ENCODE data around the genes DLG2, TMEM126A and HIKESHI.

DNA sequence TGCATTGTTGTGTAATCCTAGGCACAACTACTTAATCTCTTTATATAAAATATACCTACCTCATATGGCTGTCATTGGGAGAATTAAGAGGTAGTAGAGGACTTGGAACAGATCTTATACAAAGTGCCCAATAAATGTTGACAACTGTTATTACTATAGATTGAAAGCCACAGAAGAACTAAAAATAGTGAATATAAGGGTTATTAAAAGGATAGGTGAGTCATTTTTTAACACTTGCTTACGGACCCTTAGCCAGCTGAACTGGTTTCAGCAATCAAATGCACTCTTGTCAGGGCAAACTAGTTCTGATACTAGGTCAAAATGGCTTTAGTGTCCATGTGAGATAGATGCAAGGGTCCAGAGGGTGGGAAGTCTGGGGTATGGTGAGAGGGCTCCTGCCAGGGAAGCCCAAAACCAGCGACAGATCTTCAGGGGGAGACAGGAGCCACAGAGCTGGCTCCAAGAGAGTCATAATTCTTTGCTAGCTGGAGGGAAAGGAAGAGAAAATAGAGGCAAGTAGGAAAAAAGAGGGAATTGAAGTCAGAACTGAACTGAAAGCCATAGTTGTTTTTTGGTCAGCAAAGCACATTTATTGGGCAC lies 29.2 kb downstream of the CCDC90B start:
- RRBS, result no CpG with 5 or more reads among the region's 2 CpGs

GRCh38 chr11:83284865-83285150 lies 1.4 kb downstream of the CCDC90B start:
- RRBS, result no CpG with 5 or more reads among the region's 3 CpGs

DNA sequence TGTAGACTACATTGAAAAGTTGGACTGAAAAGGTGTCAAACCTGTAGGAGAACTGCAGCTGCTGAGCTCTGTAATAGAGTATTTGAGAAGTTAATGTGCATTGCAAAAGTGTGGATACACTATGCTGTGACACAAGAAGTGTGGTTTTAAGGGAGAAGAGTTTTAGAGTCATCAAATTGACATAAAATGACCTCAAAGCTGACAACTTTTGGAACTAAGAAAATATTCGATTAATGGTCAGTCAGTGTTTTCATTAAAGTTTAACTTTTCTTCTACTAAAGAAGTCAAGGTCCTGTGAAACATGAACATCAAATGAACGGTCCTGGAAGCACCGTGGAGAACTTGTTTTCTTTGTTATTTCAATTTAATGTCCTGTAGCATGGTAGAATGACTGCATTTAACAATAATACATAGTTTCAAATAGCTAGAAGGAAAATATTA lies 624.0 kb upstream of the CCDC90B start:
- RRBS, result no CpG with 5 or more reads among the region's 3 CpGs

GRCh38 chr11:84316886-84317767 lies 1031.0 kb upstream of the CCDC90B start:
- RRBS, result no CpG with 5 or more reads among the region's 15 CpGs

DNA sequence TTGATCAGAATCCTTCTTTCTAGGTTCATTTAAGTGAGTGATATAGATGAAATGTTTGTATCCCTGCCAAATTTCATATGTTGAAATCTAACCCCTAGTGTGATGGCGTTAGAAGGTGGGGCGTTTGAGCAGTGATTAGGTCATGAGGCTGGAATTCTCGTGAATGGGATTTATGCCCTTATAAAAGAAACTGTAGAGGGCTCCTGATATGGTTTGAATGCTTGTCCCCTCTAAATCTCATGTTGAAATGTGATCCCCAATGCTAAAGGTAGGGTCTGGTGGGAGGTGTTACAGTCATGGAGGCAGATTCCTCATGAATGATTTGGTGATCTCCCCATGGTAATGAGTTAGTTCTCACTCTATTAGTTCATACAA lies 968.9 kb downstream of the DLG2 start:
- RRBS, result no CpG with 5 or more reads among the region's 3 CpGs

DNA sequence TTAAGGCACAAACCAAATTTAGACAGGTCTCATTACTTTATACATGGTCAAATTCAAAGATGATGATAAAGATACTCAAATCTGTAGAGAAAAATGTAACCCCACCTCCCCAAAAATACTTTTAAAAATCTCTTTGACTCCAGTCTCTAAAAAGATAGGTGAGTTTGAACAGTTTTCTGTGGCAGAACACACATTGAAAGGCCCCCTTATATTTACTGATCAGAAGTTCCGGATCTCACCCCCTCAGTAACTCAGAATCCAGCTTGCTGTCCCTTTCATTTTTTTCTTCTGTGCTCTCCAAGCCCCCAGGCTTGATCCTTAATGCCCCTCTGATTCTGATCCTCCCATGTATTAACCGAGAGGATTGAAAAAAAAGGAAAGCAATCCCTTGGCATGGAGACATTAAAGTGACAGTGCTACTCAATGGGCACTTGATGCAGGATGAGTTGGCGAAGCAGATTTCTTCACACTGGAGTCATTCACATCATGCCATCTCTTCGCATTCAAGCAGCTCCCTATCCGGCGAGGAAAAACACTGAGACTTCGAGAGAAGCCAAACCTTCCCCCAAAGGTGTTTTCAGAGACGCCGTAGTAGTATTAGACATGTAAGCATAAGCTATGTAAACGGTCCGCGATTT lies at the start of gene DLG2:
Gene DLG2 (minus strand): TSS at position 366 of the 638 bp plus-strand sequence.
- RRBS, result no CpG with 5 or more reads among the region's 12 CpGs

- RRBS, result 1% methylated on average over 16 of the region's 38 CpGs
These were observed at the start of gene TMEM126A for GRCh38 chr11:85647702-85648704. Gene TMEM126A (plus strand): TSS chr11:85647967.

DNA sequence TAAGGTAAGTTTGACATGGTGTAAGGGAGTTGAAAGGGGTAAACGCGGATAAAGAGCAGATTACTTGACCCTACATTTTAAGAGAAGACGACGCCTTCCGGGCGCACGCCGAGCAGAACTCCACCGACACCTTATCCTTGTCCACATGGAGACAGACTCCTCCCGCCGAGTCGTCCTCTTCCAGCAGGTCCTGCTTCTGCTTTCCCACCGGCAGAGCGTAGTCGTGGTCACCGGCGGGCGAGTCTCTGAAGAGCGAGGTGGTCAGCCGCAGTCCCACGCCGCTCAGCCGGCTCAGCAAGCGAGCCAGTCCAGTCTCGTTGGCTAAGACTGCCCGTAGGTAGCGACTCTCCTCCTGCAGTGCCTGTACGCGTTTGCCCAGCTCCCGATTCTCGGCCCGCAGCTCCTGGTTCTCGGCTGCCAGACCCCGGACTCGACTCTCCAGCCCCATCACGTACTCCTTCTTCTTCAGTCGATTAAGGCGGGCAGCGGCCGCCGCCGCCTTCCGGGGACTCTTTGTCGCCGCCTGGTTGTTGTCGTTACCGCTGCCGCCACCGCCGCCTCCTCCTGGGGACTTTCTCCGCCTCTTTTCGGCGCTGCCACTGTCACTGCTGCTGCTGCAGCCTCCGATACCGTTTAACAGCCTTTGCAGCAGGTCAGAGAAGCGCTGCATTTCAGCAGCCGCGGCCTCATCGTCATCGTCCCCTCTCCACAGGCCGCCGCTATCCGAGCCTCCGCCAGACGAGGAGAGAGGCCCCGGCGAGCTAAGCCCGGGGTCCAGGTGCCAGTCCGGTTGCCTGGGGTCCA lies 986 bp downstream of the CREBZF start:
- RRBS, result 1% methylated on average over 27 of the region's 69 CpGs

GRCh38 chr11:85748705-85749243 lies 62.2 kb downstream of the SYTL2 start:
- RRBS, result no CpG with 5 or more reads among the region's 3 CpGs

DNA sequence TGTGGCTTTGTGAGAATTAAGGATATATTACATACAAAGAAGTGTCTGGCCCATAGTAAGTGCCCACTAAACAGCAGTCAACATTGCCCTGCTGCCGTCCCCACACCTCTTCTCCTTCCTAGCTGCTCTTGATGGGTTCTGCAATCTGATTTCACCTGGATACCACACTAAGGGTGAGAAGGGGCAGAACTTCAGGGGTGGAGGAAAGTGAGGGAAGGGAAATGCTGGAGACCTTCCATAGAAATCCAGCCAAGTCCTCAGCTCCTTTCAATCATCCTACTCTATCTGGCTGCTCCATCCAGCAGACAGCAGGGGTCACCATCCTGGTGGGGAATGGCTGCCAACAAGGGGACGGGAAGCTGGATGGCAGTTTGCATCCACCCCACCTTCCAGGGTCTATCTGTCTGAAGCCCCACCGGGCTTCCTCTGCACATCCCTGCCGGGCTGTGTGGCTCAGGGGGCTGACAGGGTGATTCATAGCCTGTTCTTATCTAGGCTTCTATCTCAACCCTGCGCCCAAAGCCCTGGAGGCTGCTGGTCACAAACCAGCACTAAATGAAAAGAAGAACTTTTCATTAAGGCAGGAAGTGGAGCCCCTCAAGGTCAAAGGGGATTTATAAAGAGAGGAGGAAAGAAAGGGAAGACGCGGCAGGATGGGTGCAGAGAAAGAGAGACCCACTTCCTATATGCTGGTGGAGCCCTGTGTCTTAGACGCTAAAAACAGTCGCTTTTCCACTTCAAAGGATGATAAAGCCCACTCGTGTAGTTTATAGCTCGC lies 1.1 kb downstream of the SYTL2 start:
- RRBS, result no CpG with 5 or more reads among the region's 11 CpGs

DNA sequence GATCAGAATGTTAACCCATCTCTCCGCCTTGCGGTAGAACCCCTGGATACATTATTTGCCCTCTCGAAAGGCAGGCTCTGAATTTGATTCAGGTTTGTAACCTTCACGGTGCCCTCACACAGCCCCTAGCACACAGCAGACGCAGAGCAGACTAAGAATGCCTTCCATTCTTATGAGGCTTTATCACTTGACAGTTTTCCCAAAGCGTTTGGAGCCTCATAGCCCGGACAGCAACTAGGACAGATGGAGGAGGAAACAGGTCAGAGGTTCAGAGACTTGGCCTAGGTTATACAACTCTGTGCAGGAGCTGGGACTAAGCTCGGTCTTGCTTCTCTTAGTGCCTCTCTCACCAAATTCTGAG lies 290 bp downstream of the CCDC83 start:
- RRBS, result no CpG with 5 or more reads among the region's 8 CpGs

- RRBS, result no CpG with 5 or more reads among the region's 4 CpGs
These were observed 102.6 kb downstream of the CCDC83 start for GRCh38 chr11:85957463-85958579.

DNA sequence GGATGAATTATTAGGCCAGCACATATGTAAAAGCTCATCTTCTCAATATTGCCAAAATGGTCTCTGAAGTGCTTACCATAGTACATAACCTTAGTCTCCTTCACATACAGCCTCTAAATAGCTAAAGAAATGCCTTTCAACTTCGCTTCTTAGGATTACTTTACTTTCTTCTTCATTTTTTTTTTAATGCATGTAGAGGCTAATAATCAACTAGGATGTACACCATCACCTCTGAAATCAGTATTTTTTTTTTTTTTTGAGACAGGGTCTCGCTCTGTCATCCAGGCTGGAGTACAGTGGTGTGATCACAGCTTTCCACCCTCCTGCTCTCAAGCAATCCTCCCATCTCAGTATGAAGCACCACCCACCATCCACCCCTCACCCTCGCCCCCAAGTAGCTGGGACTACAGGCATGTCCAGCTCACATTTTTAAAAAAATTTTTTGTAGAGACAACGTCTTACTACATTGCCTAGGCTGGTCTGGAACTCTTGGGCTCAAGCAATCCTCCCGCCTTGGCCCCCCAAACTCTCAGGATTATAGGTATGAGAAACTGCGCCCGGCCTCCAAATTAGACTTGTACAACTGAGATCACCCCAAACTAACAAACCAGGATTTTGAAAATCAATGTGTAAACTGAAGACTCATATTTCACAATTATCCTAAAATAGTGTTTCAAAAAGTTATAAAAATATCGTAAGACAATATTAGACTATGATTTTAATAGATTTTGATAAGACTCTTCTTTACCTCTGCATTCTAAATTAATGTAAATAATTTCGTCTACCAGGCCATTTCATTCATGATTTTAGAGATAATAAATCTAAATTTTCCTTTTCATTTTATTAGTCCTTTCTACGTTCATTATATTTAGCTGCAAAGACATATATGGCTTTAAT lies 41.4 kb downstream of the PICALM start:
- RRBS, result no CpG with 5 or more reads among the region's 10 CpGs

GRCh38 chr11:86051583-86052670 lies 17.0 kb downstream of the PICALM start:
- RRBS, result no CpG with 5 or more reads among the region's 8 CpGs

DNA sequence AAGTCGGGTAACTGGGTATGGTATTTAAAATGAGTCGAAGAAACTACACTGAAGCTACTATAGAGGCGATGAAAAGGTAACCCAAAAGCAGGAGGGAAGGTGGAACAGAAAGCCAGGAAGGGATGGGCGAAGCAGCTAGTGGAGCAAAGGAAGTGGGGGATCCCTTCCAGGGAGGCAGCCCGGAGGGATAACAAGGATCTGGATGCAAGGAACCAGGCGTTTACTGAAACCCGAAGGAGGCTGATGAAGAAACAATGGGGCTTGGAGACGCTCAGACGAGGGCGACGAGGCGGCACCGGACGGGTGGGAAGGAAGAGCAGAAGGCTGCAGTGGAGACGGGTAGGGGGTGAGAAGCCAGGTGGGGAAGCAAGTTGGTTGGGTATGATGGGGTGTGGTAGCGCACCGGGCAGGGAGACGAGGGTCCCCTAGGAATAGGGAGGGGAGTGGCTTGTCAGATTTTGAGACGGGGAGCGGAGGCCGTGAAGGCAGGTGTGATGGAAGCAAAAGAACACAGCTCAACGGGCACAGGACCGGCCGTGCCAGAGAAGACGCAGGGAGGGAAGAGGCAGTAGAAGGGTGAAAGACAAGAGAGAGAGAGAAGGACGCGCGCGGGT lies 784 bp downstream of the PICALM start:
- RRBS, result 2% methylated on average over 12 of the region's 29 CpGs

- RRBS, result no CpG with 5 or more reads among the region's 3 CpGs
These were observed 82.4 kb upstream of the PICALM start for GRCh38 chr11:86151093-86151843.

DNA sequence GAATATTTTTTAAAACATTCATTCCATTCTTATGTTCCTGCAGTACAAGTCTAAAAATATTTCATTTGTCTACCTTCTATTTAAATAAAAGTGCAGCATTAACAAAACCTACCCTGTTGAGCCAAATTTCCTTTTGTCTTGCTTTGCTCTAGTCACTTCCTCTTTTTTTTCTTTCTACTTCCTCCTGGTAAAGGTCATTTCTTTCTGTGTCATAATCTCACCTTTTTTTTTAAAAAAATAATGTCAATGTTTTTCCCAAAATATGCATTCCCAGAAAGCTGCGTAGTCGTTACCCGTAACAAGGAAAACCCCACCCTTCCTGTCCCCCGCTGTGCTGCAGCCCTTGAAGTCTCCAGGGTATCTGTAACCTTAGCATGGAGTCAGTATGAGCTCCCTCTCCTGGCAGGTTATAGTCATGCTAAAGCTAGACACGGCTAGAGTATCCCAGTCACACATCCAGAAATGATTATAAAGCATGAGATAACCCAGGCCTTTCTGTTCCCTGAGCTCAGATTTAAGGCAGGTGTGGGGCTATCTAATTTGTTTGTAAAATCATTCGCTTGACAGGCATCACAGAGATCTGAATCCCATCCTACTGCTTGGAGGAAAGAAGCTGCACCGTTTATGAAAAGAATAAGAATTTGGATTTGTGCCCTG lies 51.1 kb upstream of the EED start:
- RRBS, result no CpG with 5 or more reads among the region's 7 CpGs

DNA sequence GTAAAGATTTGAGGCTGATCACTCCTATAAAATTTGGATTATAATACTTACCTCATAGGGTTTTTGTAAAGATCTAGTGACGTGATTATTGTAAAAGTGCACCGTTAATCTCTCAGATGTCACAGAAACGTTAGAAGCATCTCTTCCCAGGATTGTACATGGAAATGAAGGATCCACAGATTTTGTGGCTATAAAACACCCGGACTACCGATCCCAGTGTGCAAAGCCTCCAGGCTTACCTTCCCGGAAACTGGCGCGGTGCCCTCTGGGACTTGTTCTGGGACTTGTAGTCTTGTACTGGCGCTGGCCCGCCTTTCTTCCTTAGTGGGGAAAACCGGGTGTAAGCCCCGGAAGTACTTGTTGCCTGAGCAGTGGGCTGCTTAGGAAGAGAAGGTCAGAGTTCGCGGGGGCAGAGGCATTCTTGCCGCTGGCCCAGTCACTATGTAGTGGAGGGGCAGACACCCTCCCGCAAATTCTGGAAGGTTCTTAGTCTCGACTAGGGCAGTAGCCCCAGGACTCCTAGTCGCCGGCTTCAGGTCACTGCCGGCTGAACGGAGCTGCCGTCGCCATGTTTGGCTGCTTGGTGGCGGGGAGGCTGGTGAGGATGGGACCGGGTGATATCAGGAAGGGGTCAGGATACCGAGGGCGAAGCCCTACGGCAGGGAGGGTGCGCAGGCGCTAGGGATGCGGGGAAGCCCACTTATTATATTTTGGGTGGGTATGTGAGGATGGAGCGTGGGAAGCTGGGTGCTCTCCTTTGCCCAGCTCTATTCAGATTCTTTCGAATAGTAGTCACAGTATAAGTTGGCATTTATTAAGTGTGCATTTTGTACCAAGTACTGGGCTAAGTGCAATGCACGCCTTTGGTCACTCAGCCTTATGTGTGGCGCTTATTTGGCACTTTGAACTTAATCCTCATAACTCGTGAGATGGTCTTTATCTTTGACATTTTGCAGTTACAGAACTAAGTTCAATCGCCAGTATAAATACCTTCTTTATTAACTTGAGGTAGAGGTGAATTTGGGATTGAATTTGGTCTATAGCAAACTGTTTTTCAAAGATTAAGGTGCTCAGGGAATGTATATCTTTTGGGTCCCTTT lies at the start of gene HIKESHI:
Gene HIKESHI (plus strand): TSS at position 360 of the 1,100 bp plus-strand sequence.
- RRBS, result 1% methylated on average over 12 of the region's 37 CpGs

- RRBS, result no CpG with 5 or more reads among the region's 6 CpGs
These were observed 66.2 kb downstream of the CCDC81 start for GRCh38 chr11:86440692-86441460.

Measured in CMK (cell line).